ENCODE data around the genes MRPS30 and ITGA2.

GRCh38 chr5:42566873-42567261, 143.6 kb downstream of the GHR start:
- RRBS = no CpG with 5 or more reads among the region's 3 CpGs

DNA sequence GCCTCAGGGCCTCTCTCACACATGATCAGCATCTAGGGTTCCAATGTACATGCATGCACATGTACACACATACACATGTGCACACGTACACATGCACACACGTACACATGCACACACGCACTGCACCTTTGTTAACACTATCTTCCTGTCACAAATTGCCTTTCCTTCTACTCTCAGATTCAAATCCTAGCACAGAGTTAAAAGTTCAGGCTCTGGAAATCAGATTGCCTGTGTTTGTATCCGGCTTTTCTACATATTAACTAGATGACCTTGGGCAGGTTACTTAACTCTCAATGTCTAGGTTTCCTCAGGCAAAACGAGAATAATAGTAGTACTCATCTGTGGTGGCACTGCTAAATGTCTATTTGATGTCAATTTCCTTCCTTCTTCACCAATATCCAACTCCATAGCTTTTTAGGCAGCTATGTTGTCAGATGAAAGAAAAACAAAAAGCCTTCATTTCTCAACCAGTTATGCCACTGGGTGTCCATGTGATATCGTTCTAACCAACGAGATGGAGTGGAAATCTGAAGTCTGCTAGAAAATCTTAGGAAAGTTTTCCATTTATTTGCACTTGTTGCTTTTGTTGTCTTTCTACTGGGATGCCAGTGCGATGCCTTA, 12.9 kb upstream of the SELENOP start:
- RRBS = no CpG with 5 or more reads among the region's 8 CpGs

DNA sequence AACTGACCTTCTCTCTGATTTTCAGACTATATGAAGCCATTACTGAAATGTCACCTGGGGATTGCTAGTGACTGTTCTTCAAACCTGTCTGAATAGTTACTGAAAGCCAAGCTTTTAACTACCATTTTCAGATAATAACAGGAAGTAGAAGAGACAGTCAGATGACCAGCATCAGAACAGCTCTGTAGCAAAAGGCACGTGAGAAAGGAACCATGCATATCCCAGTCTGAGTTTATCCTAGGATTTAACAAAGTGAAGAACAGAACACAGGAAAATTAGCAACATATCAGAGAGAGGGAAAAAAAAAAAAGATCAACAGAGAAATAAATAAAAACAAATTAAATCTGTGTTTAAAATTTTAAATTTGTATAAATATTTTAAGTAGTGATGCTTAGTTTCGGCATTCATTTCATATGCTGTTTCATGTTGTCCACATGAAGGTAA, 75.0 kb upstream of the SELENOP start:
- RRBS = no CpG with 5 or more reads among the region's 2 CpGs

DNA sequence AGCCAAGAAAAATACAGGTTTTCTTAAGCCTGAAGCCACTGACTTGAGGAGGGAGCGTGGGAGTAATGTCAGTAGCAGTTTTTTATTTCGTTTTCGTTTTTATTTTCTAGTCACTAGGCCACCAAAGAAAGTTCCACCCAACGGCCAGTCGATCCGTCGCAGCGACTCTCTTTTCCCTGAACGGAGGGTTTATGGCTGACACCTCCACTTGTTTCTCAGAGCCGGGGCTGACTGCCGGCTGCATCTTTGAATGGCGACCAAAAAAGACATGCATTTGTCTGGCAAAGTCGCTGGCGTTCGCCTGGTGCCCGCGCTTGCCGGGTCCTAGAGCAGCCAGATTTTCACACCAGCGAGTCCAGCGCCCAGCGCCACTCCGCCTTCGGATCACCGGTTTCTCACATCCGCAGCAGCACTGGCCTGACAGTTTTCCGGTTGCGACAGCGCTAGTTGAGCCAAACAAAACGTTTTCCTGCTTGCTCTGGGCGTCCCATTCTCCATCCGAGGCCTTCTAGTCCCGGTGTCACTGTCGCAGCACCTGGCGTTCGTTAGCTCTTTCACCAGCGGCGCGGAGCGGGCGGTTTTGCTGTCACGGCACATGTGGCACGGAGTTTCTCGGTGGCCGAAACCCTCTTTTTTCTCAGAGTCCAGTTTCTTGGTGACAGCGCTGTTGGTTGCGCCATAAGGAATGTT, 48.2 kb downstream of the ANXA2R start:
- RRBS = 91% methylated on average over 21 of the region's 46 CpGs

- RRBS = no CpG with 5 or more reads among the region's 24 CpGs
These were observed 31.6 kb downstream of the ANXA2R start for GRCh38 chr5:43008499-43008983.

GRCh38 chr5:43045028-43046030, 5.2 kb upstream of the ANXA2R start:
- RRBS = no CpG with 5 or more reads among the region's 16 CpGs

- RRBS = no CpG with 5 or more reads among the region's 7 CpGs
These were observed 44.5 kb downstream of the NIM1K start for GRCh38 chr5:43236455-43237046.

DNA sequence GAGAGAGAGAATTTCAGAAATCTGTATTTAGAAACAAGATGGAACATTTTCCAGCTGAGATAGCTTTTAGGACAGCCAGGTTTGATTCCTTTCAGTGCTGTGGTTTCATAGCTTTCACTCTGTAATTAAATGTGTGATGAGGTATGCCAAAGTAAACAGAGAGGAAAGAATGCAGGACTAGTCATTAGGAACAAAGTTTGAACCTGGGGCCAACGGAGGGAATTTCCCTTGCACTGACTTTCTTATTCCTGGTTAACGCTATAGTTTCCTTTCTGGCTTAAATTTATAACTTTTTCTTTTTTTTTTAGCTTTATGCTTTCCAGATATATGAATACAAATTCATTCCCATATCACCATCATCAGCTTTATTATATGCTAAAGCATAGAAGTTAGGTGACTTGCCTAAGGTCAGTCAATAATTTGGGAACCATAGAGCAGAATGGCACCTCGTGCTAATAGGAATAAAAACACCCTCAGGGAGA, 10.0 kb upstream of the CCL28 start:
- RRBS = no CpG with 5 or more reads among the region's 3 CpGs

- RRBS = 2% methylated on average over 23 of the region's 32 CpGs
These were observed 414 bp downstream of the TMEM267 start for GRCh38 chr5:43483152-43483749.

DNA sequence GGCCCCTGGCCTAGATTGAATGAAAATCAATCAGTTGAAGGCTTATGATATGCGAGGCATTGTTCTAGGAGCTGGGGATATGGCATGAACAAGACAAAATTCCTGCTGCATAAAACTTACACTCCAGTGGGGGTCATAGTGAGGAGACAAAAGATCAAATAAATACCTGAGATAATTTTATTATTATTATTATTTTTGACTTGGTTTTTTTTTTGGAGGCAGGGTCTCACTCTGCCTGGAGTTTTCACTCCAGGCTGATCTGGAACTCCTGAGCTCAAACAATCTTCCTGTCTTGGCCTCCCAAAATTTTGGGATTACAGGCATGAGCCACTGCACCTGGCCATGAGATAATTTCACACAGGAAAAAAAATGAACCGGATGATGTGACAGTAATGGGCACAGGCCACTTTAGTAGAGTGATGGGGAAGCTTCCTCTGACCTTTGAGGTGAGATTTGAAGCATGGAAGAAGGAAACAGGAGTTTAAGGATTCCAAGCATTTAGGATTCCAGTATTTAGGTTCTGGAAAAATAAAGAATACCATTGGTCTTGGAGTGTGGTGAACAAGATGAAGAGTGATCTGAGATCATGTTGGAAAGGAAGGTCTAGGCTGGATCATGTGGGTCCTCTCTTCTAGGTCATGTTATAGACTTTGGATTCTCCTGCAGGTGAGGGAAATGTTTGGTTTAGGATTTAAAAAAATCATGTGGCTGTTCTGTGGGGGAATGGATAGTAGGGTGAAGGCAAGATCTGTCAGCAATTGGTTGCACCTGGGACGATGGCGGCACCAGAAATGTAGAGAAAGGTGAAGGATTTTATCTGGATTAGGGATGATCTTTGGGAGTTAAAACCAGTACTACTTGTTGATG, 18.6 kb downstream of the NNT start:
- RRBS = no CpG with 5 or more reads among the region's 4 CpGs

GRCh38 chr5:44646015-44646454, 162.7 kb upstream of the MRPS30 start:
- RRBS = no CpG with 5 or more reads among the region's 4 CpGs

DNA sequence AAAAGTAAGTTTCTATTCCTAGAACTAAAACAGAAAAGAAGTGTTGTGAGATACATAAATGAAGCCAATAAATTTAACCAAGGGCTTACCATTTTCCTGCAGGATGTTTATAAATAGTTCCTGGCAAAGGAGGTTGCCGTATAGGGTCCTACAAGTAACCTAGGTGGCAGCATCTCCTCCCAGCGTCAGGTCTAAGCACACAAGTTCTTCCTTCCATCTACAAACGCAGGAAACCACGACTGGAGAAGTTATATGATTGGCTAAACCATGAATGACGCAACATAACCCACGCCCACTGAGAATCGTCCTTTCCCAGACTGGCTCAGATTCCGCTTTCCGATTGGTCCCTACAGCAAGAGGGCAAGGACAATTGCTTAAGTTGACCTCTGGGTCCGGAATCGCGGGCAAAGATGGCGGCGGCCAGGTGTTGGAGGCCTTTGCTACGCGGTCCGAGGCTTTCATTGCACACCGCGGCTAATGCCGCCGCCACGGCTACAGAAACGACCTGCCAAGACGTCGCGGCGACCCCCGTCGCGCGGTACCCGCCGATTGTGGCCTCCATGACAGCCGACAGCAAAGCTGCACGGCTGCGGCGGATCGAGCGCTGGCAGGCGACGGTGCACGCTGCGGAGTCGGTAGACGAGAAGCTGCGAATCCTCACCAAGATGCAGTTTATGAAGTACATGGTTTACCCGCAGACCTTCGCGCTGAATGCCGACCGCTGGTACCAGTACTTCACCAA, at the start of gene MRPS30:
Gene MRPS30, plus strand, starts transcription at position 395 of the 742 bp plus-strand sequence.
- RRBS = no CpG with 5 or more reads among the region's 51 CpGs

DNA sequence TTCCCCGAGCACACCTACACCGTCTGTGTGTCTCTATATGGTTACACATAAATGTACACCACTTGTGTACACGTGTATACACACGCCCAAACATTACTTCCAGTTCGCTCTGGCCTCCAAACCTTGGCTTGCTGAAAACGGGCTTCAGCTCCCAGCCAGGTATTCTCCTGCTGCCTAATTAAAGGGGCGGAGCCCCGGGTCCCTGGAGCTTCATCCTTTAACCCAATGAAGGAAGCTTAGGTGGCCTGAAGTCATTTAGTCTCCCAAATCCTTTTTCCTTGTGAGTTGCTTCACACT, 4.6 kb downstream of the ISL1 start:
- RRBS = no CpG with 5 or more reads among the region's 8 CpGs

- RRBS = 97% methylated on average over 4 of the region's 68 CpGs
These were observed 6.3 kb downstream of the ISL1 start for GRCh38 chr5:51389255-51390179.

GRCh38 chr5:52799840-52800635, 12.3 kb downstream of the ITGA1 start:
- RRBS = 4% methylated on average over 7 of the region's 54 CpGs

DNA sequence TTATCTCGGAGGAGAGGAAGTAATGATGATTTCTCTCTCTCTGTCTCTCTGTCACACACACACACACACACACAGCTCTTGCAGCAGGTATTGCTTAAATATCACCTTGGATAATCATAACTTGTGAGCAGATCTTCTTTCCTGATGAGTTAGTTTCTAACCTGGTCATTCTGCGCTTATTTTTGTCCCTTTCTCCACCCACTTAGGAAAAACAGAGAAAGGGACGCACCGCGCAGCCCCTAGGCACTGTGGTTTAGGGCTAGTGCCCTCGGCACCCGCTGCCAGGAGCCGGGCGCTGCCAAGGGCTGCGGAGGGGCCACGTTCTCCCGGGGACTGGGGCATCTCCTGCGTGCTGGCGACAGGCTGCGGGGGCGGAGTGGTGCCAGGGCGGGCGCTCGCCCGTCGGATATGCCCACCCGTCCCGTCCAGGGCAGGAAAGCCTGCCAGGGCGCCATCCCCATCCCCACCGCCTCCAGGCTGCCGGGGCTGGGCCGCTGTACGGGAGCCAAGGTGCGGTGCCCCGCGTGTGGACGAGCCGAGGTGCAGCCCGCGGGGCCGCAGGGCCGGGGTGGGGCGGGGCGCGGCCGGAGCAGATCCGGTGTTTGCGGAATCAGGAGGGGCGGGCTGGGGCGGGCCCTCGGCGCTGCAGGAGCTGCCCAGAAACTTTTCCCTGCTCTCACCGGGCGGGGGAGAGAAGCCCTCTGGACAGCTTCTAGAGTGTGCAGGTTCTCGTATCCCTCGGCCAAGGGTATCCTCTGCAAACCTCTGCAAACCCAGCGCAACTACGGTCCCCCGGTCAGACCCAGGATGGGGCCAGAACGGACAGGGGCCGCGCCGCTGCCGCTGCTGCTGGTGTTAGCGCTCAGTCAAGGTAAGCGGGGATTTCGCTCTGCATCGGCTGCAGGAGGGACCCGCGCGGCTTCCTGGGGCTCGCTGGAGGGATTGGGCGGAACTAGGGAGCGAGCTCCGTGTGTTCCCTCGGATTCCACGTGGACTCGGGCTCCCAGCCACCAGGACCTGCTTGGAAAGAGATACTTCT, at the start of gene ITGA2:
Gene ITGA2, plus strand, starts transcription at position 691 of the 1,039 bp plus-strand sequence.
- RRBS = 5% methylated on average over 16 of the region's 73 CpGs

DNA sequence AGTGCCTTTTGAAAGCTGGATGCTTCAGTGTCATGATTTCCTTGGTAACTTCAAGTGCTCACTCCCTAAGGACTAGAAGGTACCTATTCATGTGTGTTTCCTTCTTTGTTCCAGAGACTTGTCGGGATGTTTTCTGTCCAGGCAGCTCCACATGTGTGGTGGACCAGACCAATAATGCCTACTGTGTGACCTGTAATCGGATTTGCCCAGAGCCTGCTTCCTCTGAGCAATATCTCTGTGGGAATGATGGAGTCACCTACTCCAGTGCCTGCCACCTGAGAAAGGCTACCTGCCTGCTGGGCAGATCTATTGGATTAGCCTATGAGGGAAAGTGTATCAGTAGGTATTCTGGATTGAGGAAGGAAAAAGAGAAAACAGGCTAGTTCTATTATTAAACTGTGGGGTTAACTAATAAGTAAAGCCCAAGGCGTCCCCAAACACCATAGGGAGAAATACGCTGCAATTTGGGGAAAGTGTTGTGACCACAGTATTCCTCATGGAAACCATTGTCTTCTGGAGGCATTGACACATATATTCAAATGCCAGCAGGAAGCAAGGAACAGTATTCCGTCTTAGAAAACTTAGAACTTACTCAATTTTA, 3.6 kb downstream of the FST start:
- RRBS = no CpG with 5 or more reads among the region's 5 CpGs

DNA sequence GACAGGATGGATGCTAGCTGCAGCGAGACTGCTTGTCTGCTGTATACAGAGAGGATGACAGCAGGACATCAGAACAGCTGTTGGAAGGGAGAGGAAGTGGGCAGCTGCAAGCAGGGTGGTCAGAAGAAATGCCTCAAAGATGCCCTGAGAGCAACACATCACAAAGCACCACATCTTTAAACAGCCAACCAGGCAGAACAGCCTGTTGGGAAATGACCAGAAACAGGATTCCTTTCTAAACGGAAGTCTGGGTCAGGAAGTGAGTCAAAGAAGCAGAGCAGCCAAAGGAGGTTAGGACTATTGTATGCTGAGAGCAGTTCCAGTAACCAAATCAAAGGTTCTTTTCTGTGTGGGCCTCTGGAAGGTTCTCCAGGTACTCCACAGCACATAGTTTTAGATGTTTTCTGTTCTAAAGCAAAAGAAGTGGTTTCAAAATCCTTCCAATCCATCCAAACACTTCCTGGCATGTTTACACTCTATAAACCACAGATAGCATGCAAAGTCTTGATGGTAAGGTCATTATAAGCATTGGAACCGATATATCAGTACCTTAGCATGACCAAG, 219.3 kb downstream of the NDUFS4 start:
- RRBS = no CpG with 5 or more reads among the region's 3 CpGs

DNA sequence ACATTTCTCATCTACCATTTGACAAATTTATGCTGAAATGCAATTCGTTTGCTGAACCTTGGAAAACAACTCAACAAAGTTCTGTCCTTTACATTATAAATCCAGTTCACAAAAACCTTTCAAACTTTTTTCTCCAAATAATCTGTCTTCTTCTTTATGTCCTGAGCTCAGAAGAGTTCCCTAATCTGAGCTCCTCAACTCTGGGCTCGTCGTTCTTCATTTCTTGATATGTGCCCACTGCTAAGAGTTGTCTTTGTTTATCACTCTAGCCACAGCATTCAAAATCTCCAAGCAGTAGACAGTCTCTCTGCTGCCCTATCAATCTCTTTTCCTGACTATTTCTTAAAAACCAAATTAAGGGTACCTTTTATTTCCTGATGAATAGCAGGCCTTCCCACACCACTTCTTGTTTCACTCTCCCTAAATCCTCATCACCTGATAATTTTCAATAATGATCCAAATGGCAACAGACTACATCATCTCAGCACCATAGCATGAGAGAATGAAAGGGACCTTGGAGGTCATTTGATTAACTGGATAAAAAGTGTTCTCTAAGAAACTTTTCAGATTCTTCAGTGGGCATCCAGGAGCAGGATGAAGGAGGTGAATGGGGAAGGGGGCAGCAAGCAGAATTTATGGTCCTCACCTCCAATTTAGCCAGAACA, 313.2 kb downstream of the ARL15 start:
- RRBS = no CpG with 5 or more reads among the region's 3 CpGs

DNA sequence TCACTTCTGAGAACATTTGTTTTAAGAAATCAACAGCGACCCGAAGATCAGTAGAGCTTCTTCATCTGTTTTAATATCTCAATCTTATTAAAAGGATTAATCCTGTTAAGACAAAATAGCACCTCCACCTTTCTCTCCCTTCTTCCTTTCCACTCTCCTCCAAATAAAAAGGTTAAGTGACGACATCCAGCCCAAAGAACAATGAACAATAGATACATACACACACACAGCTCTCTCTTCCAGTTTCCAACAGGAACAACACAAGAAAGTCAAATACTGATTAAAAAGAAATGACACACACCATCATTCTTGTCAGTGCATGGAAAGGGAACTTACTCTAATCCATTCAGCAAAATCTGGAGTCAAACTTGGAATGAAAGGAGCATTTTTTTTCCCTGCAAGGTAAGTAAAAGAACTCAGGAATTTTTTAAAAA, 2.8 kb downstream of the ARL15 start:
- RRBS = no CpG with 5 or more reads among the region's 3 CpGs

Data from HCT116 (cell line).